ENCODE measurements around a stretch of chr2.

- PRO-cap: no peak
These were observed 351.9 kb upstream of the ID2 start for GRCh38 chr2:8329883-8330398.

GRCh38 chr2:8542983-8544201, 138.5 kb upstream of the ID2 start:
- PRO-cap: bidirectional peak, plus-strand start at chr2:8543918, minus-strand start at chr2:8543812

DNA sequence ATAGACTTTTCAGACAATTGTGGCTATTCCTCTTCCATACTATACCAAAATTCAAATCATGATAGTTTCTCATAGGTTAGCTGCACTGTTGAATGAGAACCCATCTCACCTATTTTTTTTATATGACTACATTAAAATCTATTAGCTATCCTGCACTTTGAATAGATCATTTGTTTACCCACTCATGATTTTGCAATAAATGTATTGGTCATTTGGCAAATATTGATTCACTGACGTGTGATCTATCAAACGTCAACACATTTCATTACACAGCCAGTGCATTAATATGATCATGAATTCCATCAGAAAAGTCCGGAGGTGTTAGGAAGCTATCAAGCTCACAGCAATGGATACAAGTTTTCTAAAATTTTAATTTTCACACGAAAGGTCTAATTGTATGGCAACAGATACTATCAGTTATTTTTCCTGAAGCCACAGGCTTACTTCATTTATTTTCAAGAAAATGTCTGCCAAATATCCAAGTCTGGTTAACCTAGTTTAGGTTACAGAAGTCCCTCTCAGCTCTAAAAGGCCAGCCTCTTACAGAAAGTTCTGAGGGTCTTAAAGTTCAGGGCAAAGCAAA, 128.2 kb upstream of the ID2 start:
- PRO-cap: no peak

DNA sequence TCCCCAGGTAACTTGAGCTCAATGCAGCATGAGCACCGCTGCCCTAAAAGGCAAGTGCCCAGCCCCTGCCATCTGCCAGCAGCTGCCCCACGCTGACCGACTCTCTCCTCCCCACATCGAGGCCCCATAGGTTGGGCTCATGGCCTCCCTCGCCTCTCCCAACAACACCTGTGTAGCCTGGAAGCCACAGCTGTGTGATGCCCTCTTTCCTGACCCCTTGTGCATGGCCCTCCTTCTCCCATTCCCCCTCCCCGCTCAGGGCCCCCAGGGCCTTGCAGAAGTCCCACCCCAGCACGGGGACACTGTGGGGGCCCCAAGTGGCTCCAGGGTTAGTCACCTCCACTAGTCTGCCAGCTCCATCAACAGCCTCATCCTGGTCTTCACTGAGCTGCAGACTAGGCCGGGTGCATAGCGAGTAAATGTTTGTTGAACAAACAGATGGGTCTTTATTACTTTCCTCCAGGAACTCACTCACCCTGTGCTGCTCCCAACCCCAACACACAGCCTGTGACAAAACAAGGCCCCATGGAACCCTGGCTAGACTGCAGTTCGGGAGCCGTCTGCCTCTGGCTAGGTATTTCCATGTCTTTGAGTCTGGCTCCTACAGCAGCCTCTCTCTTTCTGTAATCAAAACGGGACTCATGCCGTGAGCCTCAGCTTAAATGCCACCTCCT, 110.0 kb upstream of the ID2 start:
- PRO-cap: no peak

- PRO-cap: no peak
These were observed 100.5 kb upstream of the ID2 start for GRCh38 chr2:8581086-8581977.

GRCh38 chr2:8627763-8628098, 54.1 kb upstream of the ID2 start:
- PRO-cap: no peak

GRCh38 chr2:8656055-8656662, 25.7 kb upstream of the ID2 start:
- PRO-cap: no peak

DNA sequence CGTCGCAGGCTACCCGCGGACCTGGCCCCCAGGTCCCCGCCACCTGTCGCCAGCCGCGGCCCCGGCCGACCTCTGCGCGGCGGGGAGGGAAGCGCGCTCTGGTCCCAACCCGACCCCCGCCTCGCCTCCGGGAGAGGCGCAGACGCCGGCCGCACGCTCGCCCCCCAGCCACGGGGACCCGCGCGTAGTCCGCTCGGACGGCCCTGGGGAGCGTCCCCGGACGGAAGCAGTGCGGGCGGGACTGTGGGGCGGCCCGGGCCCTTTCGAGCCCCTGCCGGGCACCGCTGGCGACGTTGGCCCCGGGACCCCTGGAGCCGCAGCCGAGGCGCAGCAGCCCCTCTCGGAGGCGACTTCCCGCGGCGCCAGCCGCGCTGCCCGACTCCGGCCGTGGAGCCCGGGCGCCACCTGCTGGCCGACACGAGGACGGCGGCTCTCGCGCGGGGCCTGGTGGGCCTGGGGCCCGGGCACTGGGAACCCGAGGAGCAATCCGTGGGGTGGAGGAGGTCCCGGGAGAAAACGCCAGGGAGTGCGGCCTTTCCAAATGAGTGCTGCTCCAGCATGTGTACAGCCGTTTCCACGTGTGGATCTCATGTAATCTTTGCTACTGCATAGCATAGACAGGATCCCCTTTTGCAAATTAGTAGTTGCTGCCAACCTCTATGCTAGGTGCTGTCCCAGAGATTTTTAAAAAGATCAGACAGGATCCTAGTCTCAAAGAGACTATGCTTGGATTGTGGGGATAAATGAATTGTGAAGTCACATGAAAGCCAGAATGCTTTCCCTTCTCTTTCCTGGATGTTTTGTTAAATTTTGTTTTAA, 3.9 kb downstream of the ID2 start:
- PRO-cap: no peak

DNA sequence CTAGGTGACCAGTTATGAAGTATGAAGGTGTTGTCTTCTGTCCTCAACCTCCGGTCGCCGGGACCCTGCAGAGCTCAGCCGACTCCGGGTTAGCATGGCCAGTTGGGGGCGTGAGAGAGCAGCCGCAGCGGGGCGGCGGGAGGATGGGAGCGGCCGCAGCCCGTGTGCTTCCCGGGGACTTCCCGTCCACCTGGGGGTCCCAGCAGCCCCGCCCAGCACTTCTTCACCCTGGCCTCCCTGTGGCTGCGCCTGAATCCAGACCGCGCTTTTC, 11.4 kb downstream of the ID2 start:
- PRO-cap: unidirectional peak, plus-strand start at position 121 of the sequence

DNA sequence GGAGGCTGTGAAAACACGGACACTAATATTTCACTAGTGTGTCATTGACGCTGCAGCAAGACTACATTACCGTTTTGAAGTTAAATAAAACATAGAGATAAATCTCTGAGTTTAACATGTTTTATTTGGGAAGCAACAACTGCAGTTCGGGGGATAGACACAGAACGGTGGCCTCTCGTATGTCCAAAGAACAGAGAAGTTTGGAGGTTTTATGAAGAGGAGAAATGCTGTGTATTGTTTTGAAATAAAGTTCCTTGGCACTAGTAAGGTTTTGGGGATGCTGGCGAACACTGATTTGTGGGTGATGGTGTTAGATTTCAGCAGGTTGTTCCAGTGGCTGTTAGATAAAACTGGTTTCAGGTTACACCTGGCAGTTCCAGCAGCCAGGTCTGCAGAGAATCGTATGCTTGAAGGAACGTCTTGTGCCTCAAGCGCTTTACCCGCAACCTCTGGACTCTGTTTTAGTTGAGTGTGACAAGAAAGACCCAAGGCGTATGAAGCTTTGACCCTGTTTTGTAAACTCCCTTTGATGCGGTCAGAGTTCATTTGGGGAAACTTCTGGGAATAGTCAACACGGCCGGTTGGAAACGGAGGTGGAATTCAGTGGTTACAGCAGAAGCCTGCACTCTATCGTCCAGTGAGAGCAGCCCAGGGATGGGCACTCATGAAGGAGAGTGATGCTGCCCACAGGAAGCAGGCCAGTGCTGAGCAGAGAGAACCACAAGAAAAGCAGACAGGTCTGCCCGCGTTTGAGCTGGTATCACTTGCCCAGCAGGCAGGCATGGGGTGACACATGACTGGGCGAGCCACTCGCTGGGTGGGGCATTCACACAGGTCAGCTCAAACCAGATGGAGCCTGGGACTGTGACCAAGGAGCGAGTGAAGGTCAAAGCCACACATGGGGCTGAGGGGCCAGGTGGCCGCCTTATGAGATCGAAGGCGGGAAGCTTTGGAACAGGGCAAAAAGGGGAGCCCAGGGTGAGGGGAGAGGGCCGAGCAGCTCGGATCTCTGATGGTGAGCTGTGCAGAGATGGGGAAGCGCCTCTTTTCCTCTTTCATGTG, 99.4 kb upstream of the MBOAT2 start:
- PRO-cap: no peak

DNA sequence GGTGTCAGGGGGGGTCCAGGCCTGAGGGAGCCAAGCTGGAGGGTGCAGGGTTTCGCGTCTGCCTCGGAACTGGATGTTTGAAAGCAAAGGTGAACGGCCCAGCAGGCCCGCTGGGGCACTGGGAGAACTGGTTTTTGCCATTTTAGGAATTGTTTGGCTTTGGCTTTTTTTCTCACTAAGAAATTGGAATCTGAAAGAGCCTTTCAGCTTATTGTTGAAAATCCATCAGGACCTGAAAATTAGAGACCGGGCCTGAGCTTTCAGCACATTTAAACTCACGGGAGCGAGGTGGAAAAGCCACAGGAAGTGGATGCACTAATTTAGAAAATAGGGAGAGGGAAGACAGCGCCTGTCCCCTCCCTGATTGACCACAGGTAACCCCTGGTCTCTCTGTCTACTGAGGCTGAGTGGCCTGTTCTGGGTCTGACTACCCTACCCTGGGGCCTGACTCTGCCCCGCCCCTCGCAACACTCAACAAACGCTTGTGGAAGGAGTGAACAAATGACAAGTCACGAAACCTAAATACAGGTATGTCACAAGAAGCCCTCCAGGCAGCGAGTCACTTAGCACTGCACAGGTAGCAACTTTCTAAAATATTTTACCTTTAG, 100.3 kb upstream of the MBOAT2 start:
- PRO-cap: no peak

- PRO-cap: no peak
These were observed 26.7 kb upstream of the ASAP2 start for GRCh38 chr2:9179795-9180398.

- PRO-cap: no peak
These were observed 83.7 kb downstream of the ITGB1BP1 start for GRCh38 chr2:9339561-9340115.

DNA sequence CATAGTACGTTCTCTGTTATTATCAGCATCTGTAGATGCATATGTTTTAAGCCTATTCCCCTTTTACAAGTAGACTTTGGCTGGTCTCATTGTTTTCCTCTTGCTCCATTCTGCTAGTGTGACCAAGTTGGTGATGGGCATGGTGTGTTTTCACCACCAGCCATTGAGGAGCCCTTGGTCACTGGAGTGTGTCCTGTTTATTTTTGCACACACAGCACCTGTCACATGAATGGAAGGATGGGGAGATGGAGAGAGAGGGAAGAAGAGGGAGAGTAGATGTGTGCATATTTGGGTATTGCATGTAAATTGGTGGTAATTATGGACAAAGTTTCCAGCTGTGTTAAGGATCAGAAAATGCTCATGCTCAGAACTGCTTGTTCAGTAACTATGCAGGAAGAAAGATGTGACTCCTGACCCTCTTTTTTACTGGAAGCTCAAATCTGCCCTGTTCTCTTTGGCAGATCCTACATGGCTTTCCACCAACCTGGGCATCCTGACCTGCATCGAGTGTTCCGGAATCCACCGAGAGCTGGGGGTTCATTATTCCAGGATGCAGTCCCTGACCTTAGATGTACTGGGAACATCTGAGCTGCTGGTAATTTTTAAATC, 64.9 kb downstream of the ITGB1BP1 start:
- PRO-cap: no peak

DNA sequence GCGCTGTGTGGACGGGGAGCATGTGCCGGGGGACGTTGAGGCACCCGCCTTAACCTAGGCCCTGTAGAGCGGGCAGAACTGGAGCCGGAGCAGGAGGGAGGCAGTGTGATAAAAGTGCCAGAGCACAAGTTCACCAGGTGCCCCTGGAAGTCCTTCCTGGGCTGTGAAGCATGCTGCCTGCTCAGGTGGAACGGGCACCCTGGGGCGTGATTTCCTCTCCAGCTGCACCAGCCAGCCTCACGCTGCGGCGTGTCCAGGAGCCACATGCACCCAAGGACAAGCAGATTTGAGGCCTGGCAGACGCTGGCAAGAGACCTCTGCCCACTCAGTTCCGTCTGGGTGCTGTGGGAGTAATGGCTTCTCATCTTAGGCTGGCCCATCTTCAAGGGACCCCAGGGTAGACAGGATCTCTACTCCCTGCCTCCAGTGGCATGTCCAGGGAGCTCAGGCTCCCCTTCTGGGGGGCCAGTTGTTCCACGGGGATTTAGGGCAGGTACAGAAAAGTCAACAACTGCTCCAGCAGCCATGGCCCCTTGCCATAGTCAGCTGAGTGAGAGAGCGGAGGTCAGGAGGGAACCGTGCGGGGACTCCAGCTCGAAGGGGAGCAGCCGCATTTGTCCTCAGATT, 50.1 kb downstream of the ITGB1BP1 start:
- PRO-cap: no peak

GRCh38 chr2:9476267-9476760, 2.0 kb downstream of the IAH1 start:
- PRO-cap: no peak

- PRO-cap: no peak
These were observed 9.5 kb downstream of the YWHAQ start for GRCh38 chr2:9621147-9621789.

GRCh38 chr2:9715067-9715700, 84.4 kb upstream of the YWHAQ start:
- PRO-cap: no peak

DNA sequence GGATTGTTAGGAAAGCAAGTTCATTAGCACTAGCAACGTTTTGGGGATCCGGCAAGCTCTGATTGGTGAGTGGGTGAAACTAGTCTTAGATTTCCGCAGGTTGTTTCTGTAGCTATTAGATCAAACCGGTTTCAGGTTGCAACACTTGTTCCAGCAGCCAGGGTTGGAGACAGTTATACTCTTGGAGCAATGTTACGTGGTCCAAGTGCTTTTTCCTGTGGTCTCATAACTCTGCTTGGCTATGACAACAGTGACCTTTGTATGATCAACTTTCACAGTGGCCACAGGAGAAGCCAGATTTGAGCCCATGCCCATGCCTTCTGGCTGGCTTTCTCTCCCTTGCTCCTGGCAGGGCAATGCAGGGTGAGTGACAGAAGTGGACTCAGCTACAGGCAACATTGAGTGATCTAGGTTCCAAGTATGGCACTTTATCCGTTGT, 84.5 kb upstream of the TAF1B start:
- PRO-cap: no peak

GRCh38 chr2:9770193-9771477, 72.6 kb upstream of the TAF1B start:
- PRO-cap: no peak